ENCODE measurements around the genes CLDN17 and KRTAP20-2.

DNA sequence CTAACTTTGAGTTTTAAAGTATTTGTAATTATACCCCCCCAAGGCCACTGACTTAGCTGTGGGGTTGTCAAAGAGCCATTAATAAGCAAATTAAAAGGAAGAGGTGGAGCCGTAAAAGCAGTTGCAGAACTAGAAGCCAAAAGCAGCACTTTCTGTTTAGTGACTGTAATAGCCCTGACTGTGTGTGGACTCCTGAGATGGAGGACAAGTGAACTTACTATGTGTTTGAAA is 61.3 kb upstream of the BACH1 start:
- PRO-cap, result no peak

- PRO-cap, result bidirectional peak, plus-strand start at chr21:29299413, minus-strand start at chr21:29299152
These were observed 657 bp downstream of the BACH1 start for GRCh38 chr21:29299277-29299880.

- PRO-cap, result no peak
These were observed 9.3 kb downstream of the BACH1 start for GRCh38 chr21:29307906-29308494.

DNA sequence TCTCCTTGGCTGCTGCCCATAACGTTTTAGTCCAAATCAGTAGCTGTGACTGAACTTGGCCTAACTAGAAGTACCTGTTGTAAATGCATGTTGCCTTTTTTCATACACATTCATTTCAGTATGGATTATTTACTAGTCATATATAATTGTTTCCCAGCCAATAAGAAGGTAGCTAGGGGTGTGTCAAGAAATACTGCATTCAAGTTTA is at the start of gene CLDN17:
CLDN17 (minus strand) TSS at position 89 of the 208 bp plus-strand sequence.
- PRO-cap, result no peak

GRCh38 chr21:30348175-30348572 is 232 bp downstream of the KRTAP23-1 start:
- PRO-cap, result unidirectional peak, minus-strand start at chr21:30348316; unidirectional peak, minus-strand start at chr21:30348354

DNA sequence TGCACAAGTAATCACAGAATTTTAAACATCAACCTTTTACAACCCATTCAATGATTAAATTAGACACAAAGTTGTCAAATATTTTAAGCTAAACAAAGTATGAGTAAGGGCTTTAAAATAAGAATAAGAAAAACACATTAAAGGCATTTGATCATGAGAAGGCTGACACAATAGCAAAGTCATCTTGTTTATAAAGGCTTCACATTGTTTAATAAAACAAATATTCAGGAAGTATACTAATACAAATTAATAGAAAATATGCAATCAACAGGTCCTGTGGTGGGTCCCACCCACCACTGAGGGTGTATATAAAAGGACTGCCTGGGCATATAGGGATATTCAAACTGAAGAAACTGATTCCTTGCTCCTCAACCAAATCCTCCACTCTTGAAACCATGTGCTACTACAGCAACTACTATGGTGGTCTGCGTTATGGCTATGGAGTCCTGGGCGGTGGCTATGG is at the start of gene KRTAP20-2:
KRTAP20-2 (plus strand) TSS at position 338 of the 463 bp plus-strand sequence.
- PRO-cap, result no peak

DNA sequence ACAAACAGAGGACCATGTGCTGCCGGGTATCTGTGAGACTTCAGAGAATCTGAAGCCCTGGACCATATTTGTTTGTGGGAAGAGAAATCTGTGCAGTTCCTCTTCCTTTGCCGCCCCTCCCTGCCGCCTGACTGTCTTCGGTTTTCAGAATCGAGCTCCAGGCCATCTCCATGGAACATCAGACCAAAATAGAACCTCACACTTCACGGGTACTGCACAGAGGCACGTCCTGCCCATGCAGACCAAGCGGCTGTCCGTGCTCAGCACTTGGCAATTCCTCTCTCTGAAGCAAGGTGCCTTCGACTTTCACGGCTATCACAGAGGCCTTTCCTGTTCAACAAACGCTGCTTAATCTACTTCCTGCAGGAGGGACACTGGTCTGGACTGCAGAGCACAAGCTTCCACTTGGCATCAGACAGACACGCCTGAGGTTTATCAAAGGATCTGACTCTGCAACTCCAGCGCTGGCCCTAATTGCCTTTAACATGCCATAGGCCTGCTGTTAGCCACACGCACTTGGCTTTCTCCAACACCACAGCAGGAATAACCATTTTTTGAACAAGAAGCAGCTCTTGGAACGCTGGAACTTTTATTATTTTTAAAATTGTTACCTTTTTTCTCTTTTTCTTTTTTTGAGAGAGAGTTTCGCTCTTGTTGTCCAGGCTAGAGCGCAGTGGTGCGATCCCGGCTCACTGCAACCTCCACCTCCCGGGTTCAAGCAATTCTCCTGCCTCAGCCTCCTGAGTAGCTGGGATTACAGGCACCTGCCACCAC is 135.9 kb upstream of the KRTAP19-8 start:
- PRO-cap, result no peak

DNA sequence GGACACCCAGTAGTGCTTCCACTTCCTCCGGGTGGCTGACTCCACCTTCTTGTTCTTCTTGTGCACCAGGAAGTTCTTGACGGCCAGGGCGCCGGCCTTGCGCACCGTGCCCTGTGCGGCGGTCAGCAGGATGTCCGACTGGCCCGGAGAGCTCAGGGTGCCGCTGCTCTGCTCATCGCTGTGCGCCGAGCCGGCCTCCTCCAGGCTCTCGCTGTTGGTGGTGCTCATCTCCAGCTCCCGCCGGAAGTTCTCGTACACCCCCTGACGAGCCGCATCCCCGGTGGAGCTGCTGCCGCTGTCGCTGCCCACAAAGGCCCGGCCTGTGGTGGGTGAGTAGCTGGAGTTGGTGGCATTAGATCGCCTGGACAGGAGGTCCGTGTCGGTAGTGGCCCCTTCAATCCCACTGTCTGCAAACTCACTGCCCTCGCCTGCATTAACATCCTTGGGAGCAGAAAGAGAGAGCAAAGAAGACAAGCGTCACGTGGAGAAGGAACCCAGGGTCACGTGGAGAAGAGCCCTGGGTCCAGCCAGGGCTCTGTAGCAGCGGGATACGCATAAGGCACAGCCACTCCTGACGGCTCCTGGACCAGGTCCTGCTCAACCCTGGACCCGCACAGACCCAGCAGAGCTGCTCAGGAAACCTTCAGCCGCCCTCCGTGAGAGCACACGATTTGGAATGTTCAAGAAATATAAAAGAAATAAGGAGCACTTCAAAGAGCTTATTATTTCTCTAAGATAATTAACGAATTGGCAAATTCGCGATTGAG is 92.1 kb downstream of the TIAM1 start:
- PRO-cap, result no peak

DNA sequence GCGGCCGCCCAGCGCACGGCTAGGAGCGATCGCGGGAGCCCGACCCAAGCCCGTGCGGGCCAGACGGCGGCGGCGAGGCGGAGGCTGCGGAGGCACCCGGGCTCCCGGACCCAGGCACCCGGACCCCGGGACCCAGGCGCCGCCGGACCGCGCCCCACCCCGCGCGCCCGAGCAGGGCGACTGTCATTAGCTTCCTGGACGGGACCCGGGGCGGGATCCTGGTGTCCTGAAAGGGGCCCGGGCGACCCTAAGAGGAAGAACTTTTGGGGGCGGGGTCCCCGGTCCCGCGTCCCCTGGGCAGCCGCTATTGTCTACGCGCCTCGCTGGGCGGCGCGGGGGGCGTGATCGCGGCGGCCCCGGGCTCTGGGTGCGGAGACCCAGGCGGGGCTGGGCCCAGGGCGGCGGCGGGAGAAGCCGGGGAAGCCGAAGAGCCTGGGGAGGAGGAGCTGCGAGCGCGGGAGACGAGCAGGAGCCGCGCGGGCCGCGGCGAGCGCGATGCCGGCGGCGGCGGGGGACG is 418 bp downstream of the HUNK start:
- PRO-cap, result bidirectional peak, plus-strand start at position 315 of the sequence, minus-strand start at position 224 of the sequence

DNA sequence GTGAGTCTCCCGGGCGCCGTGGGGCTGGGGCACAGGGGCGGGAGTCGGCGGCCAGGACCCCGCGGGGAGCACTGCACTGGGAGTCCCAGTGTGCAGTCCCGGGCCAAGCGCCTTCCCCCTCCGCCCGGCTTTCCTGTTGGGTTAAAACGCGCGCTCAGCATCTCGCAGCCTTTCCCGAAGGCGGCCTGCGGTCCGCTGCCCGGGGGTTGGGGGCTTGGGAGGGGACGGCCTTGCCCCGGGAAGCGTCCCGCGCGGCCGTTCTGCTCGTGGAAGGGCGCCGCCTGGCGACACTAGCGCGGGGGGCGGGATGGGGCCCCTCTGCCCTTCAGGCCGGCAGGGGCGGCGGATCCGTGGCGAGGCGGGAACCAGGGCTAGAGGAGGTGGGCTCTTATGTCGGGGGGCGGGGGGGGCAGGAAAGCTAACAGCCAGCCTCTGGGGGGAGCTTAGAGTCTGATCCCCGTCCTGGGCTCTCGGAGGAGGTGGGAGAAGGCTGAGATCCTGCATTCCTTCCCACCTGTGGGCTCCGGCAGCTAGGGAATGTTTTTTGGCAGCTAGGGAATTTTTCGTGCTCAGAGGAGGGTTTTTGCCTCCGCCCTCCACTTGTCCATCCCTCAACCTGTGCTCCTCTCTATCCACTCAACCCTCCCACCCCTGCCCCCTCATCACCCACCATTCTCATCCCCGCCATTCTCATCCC is 1.3 kb downstream of the HUNK start:
- PRO-cap, result unidirectional peak, minus-strand start at position 198 of the sequence; unidirectional peak, minus-strand start at position 263 of the sequence

- PRO-cap, result no peak
These were observed 22.1 kb downstream of the MIS18A start for GRCh38 chr21:32256750-32257234.

DNA sequence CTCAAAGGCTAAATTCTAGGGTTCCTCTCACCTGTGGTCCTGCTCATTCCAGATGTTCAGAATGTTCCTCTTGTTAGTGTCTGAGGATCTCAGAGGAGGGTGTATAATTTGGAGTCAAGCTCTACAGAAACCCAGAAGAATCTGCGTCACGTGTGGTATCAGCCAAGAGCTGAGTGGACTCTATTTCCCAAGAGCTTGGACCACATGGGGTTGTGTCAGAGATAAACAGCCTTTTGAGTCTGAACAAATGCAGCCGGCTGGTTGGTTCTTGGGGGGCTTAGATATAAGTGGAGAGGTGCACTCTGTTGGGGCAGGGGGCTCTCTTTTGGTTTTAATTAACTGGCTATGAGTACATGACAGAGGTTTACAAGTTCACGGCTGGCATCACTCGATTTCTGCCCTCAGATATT is 595 bp upstream of the MRAP start:
- PRO-cap, result no peak

DNA sequence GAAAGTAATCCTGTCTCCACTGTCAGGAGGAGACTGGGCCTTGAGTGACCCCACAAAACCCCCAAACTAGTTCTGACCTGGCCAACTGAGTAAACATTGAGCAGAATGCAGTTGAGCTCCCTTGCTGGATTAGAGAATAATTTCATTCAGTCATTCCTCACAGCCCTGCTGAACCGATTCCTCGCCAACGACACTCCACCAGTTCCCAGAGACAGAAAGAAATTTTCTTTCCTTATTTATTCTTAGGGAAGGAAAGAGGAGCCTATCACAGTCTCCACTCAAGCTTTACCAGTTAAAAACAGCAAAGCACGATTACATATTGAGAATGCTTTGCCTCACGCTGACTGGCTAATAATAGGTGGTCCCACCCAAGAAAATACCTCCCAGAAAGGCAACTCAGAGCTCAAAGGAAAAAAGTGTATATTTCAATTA is 44.4 kb downstream of the URB1 start:
- PRO-cap, result no peak

GRCh38 chr21:32350502-32350702 is 42.4 kb downstream of the URB1 start:
- PRO-cap, result no peak

DNA sequence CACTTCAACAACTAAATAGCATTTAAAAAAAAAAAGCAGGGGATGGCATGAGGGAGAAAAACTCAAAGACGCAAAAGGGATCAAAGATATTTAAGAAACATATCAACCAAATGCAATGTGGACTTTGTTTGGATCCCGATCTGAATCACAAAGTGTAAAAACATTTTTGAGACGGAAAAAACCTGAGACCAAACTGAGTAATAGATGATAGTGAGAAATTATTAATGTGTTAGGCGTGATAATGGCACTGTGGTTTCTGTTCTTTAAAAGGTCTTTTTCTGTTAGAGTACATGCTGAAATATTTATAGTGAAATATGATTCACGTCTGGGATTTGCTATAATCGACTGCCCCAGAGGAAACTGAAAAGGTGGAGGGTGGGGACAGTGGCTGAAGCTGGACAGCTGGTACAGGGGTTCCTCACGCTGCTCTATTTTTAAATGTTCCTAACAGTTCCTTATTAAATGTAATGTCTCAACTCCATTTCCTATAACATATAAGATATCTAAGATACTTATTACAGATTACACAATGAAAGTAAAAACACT is 11.3 kb downstream of the URB1 start:
- PRO-cap, result no peak

GRCh38 chr21:32393494-32394130 is 800 bp upstream of the URB1 start:
- PRO-cap, result no peak

- PRO-cap, result no peak
These were observed 1.7 kb downstream of the EVA1C start for GRCh38 chr21:32414190-32414698.

DNA sequence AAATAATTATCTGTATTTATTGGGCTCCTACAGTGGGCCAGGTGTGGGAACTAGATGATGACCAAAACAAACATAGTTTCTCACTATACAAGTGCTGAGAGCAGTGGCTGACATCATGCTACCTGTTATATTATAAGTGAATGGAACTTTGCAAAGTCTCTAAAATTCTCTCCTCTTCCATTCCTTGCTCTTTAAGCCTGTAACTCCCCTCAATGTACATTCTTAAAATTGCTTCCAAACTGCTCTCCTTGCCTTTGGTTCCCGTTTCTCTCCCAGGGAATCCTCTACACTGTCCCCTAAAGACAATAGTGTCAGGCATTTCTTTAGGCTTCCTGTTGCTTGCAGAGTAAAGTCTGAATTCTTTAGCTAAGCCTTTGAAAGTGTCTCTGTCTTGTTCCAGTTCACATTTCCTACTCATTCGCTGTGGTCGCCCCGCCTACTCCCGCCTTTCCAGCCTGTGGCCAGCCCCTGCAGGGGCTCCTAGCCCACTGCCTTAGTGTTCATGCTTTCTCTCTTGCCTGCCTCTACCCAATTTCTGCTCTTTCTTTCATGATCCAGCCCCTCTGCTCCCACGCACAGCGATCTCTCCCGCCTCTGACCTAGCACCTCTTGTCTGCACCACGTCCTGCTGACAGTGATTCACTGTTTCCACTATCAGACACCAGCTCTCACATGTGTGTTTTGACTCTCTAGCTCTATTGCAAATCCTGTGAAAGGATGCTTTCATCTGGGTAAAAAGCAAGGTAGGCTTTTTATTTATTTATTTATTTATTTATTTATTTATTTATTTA is 80.7 kb downstream of the EVA1C start:
- PRO-cap, result no peak

GRCh38 chr21:32573092-32573560 is 12.2 kb downstream of the TCP10L start:
- PRO-cap, result no peak

- PRO-cap, result no peak
These were observed 72.8 kb upstream of the C21orf62 start for GRCh38 chr21:32886235-32886854.